Progenitor cell of endocrine pancreas (in vitro differentiated cells): ENCODE measurements around a stretch of chr11.

- PRO-cap, result no peak
Observed at GRCh38 chr11:31321305-31321768, 48.2 kb downstream of the DCDC1 start.

DNA sequence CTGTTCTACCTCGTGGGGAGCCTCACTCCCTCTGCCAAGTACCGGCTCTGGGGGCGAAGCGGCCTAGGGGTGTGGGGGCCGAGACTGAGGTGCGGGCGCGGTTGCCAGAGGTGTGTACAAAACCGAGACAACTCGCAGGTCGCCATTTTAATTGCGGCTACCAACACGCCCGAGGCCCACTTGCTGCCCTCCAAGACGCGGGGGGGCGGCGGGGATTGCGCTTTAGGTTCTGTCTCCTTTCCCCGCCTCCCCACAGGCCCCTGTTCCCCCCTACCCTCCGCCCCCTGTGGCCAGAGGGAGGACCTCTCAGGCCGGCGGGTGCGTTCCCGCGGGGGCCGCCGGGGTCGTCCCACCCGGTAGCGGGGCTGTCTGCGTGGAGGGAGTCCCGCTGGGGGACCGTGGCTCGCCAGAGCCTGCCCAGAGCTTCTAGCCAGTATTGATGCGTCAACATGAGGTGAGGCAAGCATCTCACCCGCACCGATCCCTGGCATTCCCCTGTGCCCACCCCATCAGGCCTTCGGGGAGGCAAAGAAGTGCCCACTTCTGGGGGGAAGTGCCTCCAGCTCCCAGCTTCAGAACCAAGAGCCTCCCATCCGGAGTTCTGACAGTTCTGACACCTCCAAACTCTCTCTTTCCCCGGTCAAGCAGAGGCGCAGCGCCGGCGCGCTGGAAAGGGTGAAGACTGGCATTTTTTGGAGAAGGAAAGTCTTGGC lies 2.9 kb upstream of the PAX6 start:
- PRO-cap, result no peak

DNA sequence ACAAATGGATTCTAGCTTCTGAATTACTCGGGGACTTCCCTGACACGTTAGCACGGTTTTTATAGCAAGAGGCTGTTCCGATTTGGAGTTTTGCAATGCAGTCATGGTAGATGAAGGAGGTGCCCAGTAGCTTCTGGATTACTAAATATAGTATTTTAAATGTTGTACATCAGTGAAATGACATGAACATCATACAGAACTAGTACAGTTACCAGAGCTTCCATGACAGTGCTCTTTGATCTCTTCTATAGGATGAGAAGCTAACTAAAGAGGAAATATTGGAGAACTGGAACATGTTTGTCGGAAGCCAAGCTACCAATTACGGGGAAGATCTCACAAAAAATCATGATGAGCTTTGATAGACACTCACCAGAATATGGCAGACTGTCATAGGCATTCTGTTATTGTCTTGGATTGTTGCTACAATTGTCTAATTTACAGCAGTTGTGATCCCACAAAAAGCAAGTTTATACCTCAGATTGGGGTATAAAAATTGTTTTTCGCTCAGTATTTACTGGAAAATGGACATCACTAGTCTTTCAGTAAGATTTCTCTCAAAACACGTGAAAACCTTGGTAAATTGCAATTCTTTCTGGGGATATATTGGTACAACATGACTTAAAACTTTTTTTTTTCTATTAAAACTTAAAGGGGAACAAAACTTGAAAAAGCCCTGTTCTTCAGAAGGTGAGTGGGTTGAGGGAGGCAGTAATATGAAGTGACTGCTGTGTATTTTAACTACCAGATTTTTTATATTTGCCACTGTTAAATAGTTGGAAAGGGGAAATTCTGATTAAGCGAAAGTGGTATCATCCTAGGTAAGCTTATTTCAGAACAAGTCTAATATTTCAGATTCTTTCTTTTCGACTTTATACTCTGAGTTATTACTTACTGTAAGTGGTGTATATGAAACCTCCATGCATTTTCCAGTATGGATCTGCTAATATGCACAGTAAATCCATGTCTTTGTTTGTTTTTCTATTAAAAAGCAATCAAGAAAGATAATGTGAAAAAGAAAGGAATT lies 13.6 kb downstream of the RCN1 start:
- PRO-cap, result no peak

DNA sequence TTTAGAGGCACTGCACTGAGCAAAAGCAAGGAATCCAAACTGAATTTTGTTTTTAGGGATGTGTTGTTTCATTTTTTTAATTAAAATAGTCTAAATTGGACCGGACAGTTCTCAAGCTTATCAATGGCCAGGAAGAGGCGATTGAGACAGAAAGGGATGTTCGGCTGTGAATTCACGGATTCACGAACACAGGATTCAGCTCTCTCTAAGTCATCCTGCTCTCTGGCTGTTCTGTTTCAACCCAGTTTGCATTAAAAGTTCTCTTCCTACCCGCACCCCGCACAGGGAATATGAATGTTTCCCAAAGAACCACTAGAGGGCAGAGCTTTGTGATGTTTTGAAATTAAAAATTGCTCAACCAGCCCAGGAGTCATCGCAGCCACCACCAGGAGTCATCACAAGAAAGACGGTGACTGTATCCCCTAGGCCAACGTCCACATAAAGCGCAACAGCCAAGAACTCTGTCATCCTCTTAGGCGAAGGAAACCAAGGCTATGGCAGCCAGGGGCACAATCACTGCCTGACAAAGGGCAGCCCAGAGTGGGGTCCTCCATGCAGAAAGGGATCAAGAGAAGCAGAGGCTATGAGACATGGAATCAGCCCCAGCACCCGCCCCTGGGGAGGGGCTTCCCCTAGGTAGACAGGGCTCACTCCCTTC lies 122.5 kb downstream of the WT1 start:
- PRO-cap, result no peak

GRCh38 chr11:32332806-32334086 lies 102.1 kb downstream of the WT1 start:
- PRO-cap, result unidirectional peak, plus-strand start at chr11:32333432

GRCh38 chr11:32391980-32392643 lies 43.2 kb downstream of the WT1 start:
- PRO-cap, result no peak

GRCh38 chr11:32428331-32429589 lies 6.6 kb downstream of the WT1 start:
- PRO-cap, result no peak

GRCh38 chr11:32434294-32435136 lies 824 bp downstream of the WT1 start:
- PRO-cap, result no peak

DNA sequence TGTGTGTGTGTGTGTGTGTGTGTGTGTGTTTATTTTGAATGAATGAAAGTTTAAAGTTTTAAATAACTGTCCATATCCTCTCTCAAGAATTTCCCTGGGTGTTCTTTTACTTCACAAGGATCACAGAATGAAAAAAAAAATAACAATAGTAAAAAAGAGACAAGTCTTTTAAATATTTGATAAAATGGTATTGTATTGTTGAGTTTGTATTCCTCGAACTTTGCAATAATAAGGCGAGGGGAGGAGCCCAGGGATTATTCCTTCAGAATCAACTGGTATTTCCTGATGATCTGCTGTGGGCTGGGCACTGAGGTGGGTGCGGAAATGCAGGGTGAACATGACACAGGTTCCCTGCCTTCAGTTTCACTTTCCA lies 2.2 kb upstream of the EIF3M start:
- PRO-cap, result no peak

DNA sequence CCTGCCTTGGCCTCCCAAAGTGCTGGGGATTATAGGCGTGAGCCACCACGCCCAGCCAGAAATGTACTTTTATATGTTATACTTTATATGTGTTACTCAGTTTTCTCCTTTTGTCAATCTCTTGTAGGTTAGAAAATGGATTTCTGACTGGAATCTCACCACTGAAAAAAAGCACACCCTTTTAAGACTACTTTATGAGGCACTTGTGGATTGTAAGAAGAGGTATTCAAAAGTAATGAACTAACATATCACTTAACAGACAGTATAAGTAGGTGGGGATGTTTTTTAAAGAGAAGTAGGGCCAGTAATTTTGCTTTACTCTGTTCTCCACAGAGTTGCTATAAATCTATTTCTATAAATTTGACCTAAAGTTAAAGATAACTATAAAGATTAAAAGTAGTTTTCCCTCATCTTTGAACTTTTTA lies 5.8 kb downstream of the EIF3M start:
- PRO-cap, result no peak

DNA sequence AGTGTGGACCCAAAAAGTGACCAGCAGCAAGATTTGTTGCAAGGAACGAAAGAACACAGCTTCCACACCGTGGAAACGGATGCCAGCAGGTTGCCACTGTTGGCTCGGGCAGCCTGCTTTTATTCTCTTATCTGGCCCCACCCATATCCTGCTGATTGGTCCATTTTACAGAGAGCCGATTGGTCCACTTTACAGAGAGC lies 4.9 kb upstream of the QSER1 start:
- PRO-cap, result no peak

DNA sequence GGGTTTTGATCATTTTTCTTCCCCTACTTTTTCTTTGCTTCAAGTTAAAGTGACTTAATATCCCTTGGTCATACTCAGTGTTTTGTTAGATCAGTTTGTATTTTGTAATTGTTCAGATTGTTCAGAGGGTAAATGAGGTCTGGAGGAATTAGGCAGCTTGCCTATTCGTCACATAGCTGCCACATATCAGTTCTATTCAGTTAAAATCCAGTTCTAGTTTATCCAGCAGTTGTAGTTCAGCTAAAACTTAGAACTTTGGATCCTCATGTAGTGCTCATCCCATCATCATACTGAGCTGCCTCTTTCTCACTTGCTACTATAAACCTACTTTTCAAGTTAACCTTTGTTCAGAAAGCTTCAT lies 47.2 kb upstream of the DEPDC7 start:
- PRO-cap, result no peak

- PRO-cap, result no peak
Observed at GRCh38 chr11:33086907-33087262, 47.5 kb downstream of the TCP11L1 start.

DNA sequence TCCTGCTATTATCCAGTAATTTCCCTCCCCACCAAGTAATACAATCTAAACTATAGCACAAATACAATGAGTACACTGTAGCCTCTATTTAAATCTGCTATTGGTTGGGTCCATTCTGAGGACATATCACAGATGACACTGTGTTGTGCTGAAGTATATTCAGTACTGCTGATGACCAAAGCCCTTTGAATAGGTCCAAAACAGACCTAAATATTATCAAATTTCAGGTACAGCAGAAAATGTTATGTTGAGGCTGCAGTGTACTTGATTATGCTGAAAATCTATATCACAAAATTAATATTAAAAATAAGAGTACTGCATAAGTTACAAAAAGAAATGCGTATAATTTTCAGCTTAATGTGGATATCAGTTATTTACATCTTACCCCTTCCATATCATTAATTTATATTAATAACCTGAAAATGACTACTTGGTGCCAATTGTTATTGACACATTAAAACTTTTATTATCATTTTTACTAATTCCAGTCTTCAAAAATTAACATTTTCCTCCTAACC lies 20.8 kb downstream of the CSTF3 start:
- PRO-cap, result no peak

DNA sequence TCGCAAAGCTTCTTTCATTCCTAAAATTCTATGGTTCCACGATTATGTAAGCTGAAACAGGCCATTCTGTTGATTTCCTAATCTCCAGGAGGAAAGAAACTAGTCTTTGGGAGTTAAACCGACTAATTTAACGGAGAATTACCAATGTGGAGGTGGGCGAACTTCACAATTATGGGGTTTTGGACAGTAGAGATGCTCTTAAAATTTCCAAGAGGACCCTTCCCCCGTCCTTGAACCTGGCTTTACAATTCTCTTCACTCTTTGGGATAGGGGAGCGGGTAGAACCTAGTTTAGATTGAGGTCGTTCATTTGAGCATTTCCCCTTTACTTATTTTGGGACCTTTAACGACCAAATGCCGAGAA lies 599 bp upstream of the HIPK3 start:
- PRO-cap, result no peak

- PRO-cap, result no peak
Observed at GRCh38 chr11:33260993-33261473, 3.9 kb downstream of the HIPK3 start.

- PRO-cap, result no peak
Observed at GRCh38 chr11:33689238-33689742, 11.3 kb downstream of the C11orf91 start.

DNA sequence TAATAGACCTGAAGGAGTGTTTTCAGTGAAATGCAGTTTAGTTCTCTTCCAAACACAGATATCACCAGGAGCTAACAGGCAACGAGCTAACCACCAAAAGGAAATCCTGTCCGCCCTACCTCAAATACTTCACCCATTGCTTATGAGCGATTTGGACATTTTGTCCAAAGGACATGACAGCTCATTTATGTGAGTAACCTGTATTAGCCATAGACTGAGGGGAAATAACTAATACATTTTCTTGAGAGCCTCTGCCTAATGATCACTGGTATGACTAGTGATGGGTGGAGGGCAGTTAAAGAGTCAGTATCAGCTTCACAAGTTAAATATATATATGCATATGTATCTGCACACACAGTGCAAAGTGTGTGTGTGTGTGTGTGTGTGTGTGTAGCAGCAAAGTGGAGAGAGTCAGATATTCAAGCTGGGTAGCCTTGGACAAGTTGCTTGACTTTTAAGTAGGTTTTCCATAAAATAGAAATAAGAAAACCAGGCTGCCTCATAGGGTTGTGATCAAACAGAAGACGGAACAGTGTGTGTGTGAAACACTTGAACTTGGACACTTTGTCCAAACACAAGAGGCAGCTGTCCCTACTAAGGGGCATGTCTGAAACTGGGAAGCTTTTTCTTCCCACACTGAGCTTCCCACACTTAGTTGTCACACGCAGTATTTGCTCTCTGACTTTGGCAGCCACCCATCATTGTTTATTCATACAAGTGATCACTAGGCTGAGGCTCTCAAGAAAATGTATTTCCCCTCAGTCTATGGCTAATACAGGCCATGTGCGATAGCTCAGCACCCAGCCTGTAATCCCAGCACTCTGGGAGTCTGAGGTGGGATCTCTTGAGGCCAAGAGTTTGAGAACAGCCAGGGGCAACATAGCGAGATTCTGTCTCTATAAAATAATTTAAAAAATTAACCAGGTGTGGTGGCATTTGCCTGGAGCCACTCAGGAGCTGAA lies 1.0 kb upstream of the C11orf91 start:
- PRO-cap, result no peak

DNA sequence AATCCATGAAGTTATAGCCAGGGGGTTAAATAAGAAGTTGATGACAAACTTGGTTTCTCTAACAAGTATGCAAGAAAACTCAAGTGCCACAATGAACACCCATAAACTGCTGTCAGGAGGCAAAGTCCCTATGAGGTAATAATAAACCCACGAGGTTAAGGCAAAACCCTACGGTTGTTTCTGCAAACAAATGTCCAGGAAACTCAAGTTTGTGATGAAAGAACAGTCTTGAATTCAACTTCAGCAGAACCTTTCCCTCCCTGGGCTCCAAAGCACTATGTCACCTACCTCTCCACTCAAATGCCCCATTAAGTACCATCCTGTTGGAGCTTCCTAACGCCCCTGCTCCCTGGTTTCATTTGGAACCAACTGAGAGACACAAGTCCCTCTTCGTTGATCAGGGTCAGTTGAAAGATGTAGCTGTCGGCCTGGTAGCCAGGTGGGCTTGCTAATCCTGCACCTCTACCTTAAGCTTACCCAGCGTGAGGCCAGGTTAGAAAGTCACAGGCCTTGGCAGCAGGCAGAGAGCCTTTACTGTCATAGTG lies 2.6 kb upstream of the C11orf91 start:
- PRO-cap, result no peak

GRCh38 chr11:33864927-33865793 lies 26.7 kb downstream of the LMO2 start:
- PRO-cap, result no peak